HT1080 (cell line): ENCODE results near the genes MRS2, C6orf62 and GMNN.

RAMPAGE:
- cytosol, long total RNA, result no peak
- long total RNA, result no peak
- nucleus, long total RNA, result no peak
Measured at GRCh38 chr6:20534928-20535335, 675 bp downstream of the CDKAL1 start.

DNA sequence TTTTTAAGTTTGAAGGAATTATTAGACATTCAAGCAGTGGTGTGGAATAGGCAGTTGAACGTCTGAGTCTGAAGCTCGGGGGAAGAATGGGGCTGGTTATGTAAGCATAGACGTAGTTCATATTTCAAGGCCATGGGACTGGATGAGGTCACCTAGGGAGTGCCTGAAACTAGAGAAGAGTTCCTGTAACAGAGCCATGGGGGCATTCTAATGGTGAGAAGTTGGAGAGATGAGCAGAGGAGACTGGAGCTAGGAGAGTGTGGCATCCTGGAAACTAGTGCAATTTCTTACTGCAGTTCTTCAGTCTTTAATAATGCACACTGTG is 6.5 kb downstream of the CDKAL1 start:
RAMPAGE:
- cytosol, long total RNA, result no peak
- long total RNA, result no peak
- nucleus, long total RNA, result no peak

GRCh38 chr6:21005678-21006038 is 471.4 kb downstream of the CDKAL1 start:
RAMPAGE:
- cytosol, long total RNA, result no peak
- long total RNA, result no peak
- nucleus, long total RNA, result no peak

DNA sequence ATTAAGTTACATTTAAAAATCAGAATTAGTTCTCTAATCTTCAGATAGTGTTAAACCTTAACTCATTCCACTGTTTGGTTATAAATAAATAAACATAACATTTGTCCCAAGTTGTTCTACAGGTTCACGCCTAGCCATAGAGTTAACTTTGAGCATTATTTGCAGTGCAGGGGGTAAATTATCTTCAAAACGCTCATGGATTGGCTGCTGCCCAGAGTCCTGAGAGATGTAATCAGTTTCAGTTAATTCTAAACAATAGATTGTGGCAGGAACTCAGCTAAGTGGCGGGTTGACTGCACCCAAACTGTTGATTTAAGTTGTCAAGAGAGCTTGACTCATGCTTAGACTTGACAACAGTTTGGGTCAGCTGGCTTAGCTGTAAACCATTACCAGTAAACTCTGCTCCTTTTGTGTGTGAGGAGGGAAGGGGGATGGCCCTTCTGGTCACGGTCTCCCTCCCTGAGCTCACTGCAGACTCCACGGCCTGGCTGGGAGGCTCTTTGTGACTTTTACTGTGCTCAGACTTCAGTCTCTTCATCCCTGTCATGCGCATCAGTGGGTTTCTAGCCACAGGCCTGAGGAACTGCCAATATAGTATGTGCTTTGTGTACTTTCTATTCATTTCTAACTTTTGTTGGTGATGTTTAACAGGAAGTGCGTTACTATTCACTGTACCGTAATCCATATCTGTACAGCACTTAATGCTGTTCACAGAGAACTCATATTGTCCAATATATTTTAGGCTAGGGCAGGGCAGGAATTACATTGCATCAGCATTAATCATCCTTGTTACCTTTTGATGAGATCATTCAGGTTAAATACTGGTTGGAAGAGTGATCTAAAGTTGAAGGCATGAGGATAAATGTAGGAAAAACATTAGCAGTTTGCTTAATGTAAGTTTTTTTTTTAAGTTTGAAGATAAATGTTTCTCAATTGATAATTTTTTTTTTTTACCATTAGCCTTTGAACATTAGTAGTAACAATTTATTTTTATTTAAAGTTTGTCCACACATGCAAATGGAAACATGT is 488.2 kb downstream of the CDKAL1 start:
RAMPAGE:
- cytosol, long total RNA, result no peak
- long total RNA, result no peak
- nucleus, long total RNA, result no peak

RAMPAGE:
- cytosol, long total RNA, result no peak
- long total RNA, result no peak
- nucleus, long total RNA, result no peak
Measured at GRCh38 chr6:21258505-21258975, 335.0 kb upstream of the SOX4 start.

GRCh38 chr6:21538454-21538734 is 55.2 kb upstream of the SOX4 start:
RAMPAGE:
- cytosol, long total RNA, result no peak
- long total RNA, result no peak
- nucleus, long total RNA, result no peak

GRCh38 chr6:21588841-21589113 is 4.8 kb upstream of the SOX4 start:
RAMPAGE:
- cytosol, long total RNA, result no peak
- long total RNA, result no peak
- nucleus, long total RNA, result no peak

GRCh38 chr6:21873740-21874104 is 280.2 kb downstream of the SOX4 start:
RAMPAGE:
- cytosol, long total RNA, result no peak
- long total RNA, result no peak
- nucleus, long total RNA, result no peak

DNA sequence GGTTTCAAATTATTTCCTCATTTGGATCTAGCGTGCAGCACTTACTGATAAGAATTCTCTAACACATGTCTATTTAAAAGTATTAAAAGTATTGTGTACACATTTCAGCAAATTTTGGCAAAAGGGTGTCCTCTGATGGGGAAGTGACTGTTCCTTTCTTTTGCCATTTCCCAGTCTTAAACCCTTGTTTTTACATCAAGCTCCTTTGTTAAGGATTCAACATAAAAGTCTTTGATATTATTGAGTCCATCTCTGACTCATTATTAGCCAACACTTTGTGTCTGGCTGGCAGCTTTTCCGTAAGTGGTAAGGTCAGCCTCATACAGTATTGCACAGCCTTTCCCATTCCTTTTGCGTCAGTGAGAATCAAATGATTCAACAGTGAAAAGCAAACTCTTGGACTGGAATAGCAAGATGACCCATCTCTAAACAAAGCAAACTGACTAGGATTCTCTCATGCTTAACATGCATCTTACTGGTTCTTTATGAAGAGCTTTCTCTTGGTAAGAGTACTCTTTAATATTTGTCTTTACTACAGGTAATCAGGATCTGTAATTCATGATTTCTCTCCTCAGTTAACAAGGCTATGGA is 183.8 kb downstream of the PRL start:
RAMPAGE:
- cytosol, long total RNA, result no peak
- long total RNA, result start-site peak on the plus strand centred at position 416 of the sequence, 76 bp wide, 7 reads
- nucleus, long total RNA, result no peak

RAMPAGE:
- cytosol, long total RNA, result no peak
- long total RNA, result no peak
- nucleus, long total RNA, result no peak
Measured at GRCh38 chr6:24399938-24401140, 2.4 kb upstream of the MRS2 start.

DNA sequence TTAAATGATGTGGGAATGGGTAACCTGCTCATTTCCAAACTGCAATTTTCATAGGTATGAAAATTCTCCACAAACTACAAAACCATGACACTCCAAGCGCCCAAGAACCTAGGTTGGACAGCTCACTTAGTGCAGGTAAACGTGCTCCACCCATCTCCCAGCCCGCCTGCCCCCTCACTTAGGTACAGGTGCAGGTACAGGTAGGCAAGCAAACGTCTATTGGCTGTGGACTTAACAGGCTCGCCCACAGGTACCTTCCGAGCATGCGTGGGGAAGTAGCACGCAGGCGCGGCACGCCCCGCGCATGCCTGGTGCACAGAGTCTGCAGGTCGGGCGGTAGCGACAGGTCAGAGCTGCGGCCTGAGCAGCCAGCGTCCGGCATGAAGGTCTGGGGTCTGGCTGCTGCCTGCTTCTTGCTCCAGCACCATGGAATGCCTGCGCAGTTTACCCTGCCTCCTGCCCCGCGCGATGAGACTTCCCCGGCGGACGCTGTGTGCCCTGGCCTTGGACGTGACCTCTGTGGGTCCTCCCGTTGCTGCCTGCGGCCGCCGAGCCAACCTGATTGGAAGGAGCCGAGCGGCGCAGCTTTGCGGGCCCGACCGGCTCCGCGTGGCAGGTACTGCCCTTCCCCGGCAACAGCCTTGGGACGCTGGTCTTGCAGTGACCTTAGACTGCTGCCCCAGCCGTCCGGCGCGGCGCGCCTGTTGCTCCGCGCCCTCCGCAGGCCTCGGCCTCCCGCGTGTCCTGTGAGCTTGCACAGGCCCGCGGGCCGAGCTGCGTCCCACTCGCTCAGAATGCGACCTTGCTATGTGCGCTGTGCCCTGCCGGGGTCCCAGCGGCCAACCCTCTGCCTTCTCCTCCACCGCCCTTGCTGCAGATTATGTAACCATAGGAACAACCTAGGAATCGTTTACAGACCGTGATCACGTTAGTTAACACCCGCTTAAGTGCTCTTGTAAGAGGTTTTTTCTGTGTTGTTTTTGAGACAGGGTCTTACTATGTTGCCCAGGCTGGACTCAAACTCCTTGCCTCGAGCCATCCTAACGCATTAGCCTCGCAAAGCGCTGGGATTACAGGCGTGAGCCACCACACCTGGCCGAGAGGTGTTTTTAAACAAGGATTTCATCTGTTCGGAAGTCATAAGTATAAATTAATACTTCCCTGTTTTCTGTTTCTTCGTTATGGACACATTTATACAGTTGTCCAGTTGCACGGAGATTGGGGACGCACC is at the start of gene MRS2:
MRS2 (plus strand) TSS at position 316 of the 1,231 bp plus-strand sequence.
RAMPAGE:
- cytosol, long total RNA, result start-site peak on the plus strand centred at position 343 of the sequence, 71 bp wide, 204 and 504 reads in 2 replicates
- long total RNA, result start-site peak on the plus strand centred at position 330 of the sequence, 43 bp wide, 151 reads
- nucleus, long total RNA, result no peak

GRCh38 chr6:24497272-24497957 is 2.6 kb downstream of the ALDH5A1 start:
RAMPAGE:
- cytosol, long total RNA, result no peak
- long total RNA, result no peak
- nucleus, long total RNA, result no peak

RAMPAGE:
- cytosol, long total RNA, result no peak
- long total RNA, result no peak
- nucleus, long total RNA, result no peak
Measured at GRCh38 chr6:24663129-24663693, 3.5 kb downstream of the TDP2 start.

DNA sequence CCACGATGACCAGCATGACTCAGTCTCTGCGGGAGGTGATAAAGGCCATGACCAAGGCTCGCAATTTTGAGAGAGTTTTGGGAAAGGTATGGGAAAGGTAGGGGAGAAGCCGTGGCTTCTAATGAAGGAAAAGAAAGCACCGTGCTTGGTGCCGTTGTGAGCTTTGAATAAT is 268 bp downstream of the ACOT13 start:
RAMPAGE:
- cytosol, long total RNA, result no peak
- long total RNA, result no peak
- nucleus, long total RNA, result no peak

DNA sequence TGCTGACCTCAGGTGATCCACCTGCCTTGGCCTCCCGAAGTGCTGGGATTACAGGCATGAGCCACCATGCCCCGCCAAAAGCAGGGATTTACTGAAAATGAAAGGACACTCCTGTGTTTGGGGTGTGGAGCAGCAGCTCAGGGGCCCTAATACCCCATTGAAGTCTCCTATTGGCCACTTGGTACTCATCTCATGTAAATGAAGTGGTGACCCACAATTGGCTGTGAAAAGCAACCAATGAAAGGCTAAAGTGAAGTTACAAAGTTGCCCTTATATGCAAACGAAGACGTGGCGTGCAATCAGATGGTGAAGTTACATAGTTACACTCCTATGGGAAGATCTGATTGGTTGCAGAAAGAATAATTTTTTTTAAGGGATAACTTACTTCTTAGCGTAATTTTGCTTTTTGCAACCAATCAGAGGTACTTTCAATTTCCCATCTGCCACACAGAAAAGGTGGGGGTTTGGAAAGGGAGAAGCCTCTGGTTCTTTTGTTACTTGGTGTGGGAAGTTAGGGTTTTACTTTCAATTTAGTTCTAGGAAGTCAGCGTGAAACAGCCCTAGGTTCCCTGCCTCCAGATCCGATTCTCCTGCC is 1.7 kb downstream of the ACOT13 start:
RAMPAGE:
- cytosol, long total RNA, result no peak
- long total RNA, result no peak
- nucleus, long total RNA, result no peak

RAMPAGE:
- cytosol, long total RNA, result no peak
- long total RNA, result no peak
- nucleus, long total RNA, result no peak
Measured at GRCh38 chr6:24703191-24704257, 15.4 kb downstream of the C6orf62 start.

GRCh38 chr6:24717656-24718492 is 1.1 kb downstream of the C6orf62 start:
RAMPAGE:
- cytosol, long total RNA, result no peak
- long total RNA, result no peak
- nucleus, long total RNA, result no peak

RAMPAGE:
- cytosol, long total RNA, result no peak
- long total RNA, result no peak
- nucleus, long total RNA, result no peak
Measured at GRCh38 chr6:24718545-24718888, 437 bp downstream of the C6orf62 start.

GRCh38 chr6:24718966-24719981 is at the start of gene C6orf62:
Gene C6orf62 (minus strand): TSS chr6:24719154.
RAMPAGE:
- cytosol, long total RNA, result no peak
- long total RNA, result no peak
- nucleus, long total RNA, result no peak

DNA sequence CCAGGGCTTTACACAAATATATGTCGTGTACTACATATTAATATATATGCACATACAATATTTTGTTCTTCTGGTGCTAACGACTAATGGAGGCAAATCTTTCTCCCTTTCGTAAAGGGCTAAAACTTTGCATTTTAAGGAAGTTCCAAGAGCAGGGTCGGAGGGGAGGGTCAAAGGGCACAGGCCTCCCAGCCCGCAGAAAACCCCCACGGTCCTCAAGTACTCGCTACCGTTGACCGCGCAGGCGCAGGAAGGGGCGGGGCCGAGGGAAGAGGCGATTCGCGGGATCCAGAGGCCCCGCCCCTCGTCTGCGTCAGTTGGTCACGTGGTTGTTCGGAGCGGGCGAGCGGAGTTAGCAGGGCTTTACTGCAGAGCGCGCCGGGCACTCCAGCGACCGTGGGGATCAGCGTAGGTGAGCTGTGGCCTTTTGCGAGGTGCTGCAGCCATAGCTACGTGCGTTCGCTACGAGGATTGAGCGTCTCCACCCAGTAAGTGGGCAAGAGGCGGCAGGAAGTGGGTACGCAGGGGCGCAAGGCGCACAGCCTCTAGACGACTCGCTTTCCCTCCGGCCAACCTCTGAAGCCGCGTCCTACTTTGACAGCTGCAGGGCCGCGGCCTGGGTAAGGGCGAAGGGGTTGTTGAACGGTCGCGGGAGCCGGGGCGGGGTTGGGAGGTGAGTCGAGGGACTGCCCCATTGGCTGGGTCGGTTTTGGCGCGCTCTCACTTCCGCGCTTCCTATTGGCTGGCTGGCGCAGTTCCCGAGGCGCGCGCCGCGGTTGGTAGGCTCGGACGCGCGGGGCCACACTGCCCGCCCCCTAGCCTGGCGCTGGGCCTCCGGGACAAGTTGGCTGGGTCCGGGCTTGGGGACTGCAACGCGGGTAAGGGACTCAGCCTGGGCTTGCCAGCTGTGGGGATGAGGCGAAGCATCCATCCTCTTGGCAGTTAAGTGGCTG is at the start of gene GMNN:
GMNN (plus strand) TSS at position 313 of the 953 bp plus-strand sequence.
RAMPAGE:
- cytosol, long total RNA, result start-site peak on the plus strand centred at position 347 of the sequence, 69 bp wide, 498 and 639 reads in 2 replicates
- long total RNA, result start-site peak on the plus strand centred at position 348 of the sequence, 67 bp wide, 431 reads
- nucleus, long total RNA, result start-site peak on the plus strand centred at position 353 of the sequence, 60 bp wide, 269 and 31 reads in 2 replicates